Pericardium fibroblast (primary cell): Measurements from ENCODE around the genes SP140 and GPR55.

- RAMPAGE, long total RNA: no peak
These were observed 17.5 kb upstream of the DNER start for GRCh38 chr2:229731917-229732259.

- RAMPAGE, long total RNA: no peak
These were observed at the start of gene SP140 for GRCh38 chr2:230225371-230226257. TSS of gene SP140 (plus strand) at chr2:230225736.

DNA sequence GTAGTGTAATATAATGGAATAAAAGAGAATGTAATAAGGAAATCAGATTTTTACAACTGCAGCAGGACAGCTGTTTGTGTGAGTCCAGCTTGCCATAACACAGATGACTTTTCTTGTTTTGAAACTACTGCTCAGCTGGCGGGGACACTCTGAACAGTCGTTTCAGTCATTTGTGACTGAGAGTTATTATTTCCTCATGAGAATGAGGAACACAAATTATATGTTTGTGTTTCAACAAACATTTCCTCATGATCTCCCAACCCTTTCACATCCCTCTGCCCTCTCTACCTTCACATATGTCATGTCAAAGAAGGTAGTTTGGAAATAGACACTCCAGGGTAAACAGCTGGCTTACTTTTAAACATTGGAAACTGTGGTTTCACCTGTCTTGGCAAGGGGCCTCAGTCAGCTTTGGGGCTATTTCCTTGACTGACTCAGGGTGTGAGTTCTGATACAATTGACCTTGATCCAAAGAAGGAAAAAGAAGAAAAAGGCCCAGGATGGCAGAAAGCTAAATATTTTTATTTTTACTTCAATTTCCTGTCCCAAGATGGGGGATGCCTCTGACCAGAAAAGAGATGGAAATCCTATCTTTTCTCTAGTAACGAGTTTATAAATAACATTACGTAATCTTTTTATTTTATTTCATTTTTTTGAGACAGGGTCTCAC, 563 bp downstream of the SP140L start:
- RAMPAGE, long total RNA: no peak

DNA sequence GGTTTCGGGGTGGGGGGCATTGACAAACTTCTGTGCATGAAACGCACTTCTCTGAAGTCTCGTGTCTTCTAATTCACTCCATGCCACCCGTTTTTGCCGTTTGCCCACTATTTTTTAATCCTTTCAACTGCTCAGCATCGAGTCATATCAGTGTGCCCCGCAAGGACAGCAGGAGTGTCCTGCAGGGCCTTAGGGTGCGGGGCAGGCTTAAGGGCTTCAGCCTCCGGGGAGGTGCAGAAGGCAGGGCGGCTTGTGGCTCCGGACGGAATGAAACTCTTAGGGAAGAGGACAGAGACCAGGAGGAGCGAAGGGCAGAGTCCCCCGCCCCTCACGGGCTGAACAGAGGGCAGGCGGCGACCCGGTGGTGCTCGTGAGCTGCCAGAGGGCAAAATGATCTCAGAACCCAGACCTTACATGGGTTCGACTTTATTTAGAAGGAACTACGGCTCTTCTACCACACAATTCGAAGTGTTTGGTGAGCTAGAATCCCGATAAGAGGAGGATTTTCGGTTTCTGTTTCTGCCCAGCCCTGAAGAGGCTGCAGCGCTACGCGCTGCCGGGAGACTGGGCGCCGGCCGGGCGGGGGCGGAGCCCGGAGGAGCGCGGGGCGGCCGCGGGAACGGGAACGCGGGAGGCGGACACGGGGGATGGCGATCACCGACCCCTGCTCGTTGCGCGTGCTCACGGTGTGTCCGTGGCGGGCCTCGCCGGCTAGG, 4.4 kb upstream of the SP100 start:
- RAMPAGE, long total RNA: no peak

DNA sequence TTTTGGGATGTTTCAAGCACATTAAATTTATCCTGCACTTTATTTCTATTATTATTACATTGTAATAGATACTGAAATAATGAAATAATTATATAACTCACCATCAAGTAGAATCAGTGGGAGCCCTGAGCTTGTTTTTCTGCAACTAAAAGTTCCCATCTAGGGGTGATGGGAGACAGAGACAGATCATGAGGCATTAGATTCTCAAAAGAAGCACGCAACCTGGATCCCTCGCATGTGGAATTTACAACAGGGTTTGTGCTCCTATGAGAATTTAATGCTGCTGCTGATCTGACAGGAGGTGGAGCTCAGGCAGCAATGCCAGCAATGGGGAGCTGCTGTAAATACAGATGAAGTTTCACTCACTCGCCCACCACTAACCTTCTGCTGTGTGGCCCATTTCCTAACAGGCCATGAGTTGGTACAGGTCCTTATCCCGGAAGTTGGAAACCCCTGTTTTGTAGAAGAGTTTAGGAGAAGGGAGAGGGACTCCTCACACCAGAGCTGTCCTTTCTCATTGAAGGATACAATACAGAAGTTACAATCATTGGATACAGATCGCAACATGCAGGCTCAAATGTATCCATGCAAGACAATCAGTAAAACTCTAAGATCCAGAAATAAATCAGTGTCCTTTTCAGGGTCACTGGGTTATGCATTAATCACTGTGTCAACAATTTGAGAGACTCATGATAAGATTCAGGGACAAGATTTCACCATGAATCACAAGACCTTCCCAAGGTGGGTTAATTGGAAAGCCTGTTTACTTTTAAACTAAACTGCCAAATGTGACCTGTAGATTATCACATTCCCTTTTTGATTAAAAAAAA, 96.9 kb downstream of the SP100 start:
- RAMPAGE, long total RNA: no peak

GRCh38 chr2:230521553-230522223, 105.7 kb downstream of the SP100 start:
- RAMPAGE, long total RNA: no peak

GRCh38 chr2:230589313-230589923, 123.2 kb upstream of the CAB39 start:
- RAMPAGE, long total RNA: no peak

- RAMPAGE, long total RNA: no peak
These were observed 44.0 kb upstream of the CAB39 start for GRCh38 chr2:230668500-230669229.

GRCh38 chr2:230752561-230753382, 40.1 kb downstream of the CAB39 start:
- RAMPAGE, long total RNA: no peak

GRCh38 chr2:230801565-230802508, 62.9 kb upstream of the ITM2C start:
- RAMPAGE, long total RNA: no peak

DNA sequence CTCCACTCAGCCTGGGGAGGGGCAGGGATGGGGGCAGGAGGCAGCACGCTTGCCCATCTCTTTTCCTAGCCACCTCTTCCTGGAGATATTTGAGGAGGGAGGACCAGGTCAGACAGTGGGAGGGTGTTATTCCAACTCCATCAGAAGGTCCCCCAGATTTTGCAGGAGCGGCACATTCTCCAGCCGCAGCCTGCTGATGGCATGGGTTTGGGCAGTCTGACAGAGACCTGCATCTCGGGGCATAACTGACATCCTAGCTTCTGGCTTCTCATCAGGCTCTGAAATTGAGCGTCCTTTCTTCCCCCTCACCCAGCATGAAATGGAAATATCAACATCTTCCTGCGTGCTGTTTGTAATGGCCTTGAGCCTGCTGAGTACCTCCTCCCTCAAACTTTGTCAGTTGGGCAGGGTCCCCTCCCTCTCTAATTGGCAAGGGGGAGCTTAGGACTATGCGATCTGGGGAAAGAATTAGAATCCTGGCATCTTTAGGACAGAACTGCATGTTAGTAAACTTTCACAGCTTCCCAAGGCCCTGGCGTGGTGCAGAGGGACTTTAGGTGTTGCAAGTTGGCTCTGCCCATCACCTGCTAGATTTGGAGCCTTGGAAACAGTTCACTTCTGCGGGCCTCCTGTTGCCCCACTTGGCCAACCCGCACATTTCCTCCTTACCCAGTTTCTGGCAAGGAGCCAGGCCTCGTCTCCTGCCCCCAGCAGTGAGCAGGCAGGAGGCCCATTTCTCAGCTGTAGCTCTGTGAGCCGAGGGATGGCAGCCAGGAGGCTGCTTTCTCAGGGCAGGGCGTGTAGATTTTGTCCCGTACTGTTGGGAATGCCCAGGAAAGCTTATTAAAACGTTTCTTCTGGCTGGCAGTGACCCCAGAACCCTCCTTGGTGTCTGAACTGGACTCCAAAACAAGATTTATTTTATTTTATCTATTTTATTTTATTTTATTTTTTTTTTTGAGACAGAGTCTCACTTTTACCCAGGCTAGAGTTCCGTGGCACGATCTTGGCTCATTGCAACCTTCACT, 2.3 kb downstream of the ITM2C start:
- RAMPAGE, long total RNA: no peak

DNA sequence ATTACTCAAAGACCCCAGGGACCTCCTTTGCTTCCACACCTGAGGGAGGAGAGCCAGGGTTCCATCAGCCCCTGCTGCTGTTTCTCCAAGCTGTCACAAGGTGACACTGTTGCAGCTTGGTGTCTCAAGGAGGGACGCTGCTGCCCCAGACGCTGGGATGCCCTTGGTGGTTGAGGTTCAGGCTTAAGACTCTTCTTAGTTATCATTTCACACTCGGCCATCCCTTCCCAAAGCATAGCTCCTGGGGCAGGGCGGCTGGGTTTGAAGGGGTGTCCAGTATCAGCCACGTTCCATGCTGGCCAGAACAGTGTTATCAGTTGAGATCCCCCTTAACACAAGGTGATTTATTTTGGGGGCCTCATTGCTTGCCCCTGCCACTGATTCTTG, 22.8 kb downstream of the GPR55 start:
- RAMPAGE, long total RNA: no peak

DNA sequence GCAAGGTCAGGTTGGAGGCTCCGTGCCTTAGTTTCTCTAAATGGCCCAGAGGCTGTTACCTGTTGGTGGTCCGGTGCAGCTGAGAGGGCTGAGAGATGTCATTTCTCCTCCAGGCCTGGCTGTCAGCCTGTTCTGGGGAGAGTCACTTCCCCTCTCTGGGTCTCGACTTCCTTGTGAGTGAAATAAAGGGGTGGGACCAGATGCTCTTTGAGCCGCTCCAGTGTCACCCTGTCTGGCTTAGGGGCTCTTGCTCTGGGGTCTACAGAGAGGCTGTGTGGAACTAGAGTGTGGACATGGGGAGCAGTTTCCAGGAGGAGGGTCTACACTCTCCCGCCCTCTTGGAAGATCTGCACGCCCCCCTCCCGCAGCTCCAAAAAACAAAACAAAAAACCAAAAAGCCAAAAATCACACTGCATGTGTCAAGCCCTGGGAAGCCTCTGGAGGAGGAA, at the start of gene GPR55:
TSS of gene GPR55 (minus strand) at position 134 of the 449 bp plus-strand sequence.
- RAMPAGE, long total RNA: no peak

GRCh38 chr2:231038513-231039049, 1.3 kb downstream of the C2orf72 start:
- RAMPAGE, long total RNA: no peak

DNA sequence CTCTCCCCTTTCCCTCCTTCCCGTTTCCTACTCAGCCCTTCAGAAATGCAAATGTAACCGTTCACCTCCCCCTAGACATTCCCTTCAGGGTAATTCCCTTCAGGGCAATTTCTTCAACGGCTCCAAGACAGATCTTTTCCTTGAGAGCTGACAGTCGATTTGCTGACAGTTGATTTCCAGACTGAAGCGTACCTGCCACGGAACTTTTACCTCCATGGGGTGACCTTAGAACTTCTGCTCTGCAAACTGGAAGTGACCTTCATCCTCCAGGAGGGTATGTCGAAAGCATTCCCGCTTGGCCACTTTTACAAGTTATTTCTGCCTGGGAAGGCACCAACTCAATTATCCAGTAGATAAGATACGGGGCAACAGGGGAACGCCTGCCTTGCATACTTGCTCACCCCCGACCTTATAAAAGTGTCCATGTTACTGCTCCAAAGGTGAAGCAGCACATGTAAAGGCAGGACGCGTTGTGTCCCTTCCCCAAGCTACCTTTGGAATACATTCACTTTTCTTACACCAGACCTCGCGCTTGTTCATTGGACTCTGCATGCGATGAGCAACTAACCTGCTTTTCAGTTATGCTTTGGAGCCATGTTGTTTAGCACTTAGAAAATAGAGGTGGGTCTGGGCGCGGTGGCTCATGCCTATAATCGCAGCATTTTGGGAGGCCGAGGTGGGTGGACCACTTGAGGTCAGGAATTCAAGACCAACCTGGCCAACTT, 18.6 kb downstream of the B3GNT7 start:
- RAMPAGE, long total RNA: no peak

- RAMPAGE, long total RNA: no peak
These were observed 30.5 kb downstream of the B3GNT7 start for GRCh38 chr2:231425684-231426770.

DNA sequence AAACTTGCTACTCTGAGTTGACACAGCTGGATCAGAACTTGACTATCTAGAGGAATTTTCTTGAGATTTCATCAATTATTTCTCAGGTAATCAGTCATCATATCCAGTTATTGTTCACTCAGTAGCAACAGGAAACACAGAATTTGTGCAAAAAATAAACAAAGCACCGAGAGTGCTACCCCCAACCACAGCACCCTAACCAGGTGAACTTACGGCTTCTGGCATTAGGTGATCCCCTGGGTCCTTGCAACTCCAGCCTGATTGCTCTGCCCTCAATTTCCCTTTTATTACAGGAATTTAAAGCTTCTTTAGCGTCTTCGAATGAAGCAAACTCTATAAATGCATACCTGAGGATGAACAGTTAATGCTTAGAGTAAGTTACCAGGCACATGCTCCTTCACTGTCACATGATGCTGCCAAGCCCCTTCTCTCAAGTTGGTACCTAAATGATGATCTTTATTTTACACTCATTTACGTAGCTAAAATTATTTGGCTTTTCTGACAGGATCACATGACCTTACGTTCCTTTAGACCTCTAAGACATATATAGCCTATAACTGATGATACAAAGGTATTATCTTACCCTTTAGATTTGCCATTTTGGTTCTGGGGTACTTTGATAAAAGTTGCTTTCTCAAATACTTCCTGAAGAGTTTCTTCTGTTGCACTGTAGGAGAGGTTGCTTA, 7.7 kb downstream of the NCL start:
- RAMPAGE, long total RNA: no peak

DNA sequence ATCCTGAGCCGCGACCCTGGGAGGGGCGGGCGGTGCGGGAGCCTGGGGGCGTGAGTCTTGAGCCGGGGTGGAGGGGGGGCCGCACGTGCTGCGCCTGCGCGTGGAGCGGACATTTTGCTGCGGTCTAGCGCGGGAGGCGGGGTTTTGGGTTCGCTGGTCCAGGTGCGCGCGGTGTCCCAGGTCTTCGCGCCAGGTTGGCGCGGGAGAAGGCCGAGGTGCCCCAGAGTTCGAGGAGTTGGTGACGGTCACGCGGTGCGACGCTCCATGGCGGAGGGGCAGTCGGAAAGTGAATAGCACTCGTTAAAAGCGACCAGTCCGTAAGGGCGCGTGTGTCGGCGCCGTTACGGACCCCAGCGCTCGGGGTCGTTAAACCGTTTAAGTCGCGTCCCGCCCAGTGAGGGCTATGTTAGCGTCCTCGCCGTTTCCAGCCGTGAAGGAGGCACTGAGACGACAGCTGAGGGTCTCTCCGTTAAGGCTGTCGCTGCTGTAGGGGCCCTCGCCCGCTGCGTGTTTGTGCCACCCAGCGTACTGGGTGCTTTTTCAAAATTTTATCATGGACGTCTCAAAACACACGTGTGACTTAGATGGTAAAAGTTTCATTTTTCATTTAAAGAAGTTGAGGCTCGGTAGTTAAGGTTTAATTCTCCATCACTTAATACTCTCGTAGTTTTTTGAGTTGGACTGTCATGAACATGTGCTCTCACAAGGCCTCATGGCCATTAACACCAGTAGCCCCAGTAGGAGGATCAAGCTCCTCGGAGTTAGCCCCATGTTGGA, 15.6 kb downstream of the NMUR1 start:
- RAMPAGE, long total RNA: no peak

- RAMPAGE, long total RNA: no peak
These were observed 15.4 kb upstream of the NMUR1 start for GRCh38 chr2:231545441-231546212.

- RAMPAGE, long total RNA: no peak
These were observed 36.6 kb upstream of the PTMA start for GRCh38 chr2:231671610-231672167.